ENCODE measurements around a stretch of chr17.

DNA sequence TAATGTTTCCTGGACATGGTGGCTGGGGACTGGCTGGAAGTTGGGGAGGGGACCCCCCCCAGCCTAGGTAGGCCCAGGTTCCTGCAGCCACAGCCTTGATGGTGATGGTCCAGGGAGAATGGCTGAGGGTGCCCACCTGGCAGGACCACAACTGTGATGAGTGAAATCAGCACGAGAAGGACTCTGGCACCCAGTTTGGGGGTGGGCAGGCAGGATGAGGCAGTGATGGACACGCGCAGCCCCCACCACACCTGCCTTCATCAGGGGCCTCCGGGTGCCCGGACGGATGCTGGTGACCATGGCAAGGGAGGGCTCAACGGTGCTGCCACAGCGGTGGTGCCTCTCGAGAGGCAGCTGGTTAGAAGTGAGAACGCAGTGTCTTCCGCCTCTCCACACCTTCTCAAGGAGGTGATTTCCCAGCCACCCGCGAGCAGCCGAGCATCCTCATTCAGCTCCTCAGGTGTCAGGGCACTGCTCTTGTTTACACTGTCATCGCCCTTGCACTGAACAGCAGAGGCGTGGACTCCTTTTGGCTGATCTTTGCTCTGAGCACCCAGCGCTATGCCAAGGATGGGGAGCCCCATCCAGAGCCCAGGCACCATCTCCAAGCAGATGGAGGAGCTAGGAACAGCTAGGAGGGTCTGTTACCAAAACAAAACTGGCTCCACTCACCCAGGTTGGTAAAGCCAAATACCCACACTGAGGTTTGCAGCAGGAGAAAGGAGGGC is 174.5 kb upstream of the TNRC6C start:
- PRO-cap, result no peak

DNA sequence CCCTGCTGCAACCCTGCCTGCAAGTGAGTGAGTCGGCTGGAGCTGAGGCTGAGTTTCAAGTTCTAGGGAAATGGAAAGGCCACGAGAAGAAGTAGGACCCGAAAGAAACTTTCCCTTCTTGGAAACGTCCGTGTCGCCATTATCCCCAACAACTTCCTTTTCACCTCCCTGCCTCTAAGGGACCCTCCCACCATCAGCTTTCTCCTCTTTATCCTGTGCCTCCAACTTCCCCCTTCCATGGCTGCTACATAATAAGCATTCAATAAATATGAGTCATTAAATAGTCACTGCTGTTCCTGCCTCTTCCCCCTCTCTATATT is 116.0 kb upstream of the TNRC6C start:
- PRO-cap, result no peak

DNA sequence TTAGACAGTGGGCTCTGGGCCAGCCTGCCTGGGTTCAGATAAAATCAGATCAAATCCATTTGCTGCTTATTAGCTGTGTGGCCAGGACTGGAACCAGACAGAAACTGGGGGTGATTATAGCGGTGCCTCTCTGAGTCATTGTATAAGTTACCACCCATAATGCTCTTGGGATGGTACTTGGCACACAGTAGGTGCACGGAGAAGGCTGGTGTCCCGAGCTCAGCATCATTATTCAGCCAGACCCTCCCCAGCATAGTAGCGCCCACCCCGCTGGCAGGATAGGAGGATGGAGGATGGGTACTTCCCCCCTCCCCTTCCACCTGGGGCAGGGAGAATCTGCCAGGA is 77.7 kb upstream of the TNRC6C start:
- PRO-cap, result no peak

DNA sequence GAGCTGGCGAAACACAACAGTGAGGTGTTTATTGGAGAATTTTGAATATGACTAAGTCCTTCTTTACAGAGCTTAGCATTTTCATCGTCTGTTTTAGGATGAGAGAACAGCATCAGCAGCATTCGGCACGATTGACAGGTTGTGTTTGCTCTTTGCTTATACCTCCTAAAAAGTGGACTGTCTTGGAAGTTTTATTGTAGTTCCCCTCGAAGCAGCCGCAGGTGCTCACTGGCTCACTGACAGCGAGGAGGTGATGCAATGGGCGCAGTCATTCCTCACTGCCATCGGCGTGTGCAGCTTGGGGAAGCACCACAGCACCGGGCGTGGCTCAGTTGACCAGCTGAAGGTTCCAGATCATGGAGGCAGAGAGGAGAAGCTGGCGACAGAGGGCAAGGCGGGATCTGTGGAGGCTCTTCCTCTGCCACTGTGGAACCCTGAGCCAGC is 72.2 kb upstream of the TNRC6C start:
- PRO-cap, result no peak

GRCh38 chr17:77995070-77995534 is 36.6 kb downstream of the TNRC6C start:
- PRO-cap, result no peak

- PRO-cap, result no peak
Observed at GRCh38 chr17:78003841-78004506, 45.5 kb downstream of the TNRC6C start.

DNA sequence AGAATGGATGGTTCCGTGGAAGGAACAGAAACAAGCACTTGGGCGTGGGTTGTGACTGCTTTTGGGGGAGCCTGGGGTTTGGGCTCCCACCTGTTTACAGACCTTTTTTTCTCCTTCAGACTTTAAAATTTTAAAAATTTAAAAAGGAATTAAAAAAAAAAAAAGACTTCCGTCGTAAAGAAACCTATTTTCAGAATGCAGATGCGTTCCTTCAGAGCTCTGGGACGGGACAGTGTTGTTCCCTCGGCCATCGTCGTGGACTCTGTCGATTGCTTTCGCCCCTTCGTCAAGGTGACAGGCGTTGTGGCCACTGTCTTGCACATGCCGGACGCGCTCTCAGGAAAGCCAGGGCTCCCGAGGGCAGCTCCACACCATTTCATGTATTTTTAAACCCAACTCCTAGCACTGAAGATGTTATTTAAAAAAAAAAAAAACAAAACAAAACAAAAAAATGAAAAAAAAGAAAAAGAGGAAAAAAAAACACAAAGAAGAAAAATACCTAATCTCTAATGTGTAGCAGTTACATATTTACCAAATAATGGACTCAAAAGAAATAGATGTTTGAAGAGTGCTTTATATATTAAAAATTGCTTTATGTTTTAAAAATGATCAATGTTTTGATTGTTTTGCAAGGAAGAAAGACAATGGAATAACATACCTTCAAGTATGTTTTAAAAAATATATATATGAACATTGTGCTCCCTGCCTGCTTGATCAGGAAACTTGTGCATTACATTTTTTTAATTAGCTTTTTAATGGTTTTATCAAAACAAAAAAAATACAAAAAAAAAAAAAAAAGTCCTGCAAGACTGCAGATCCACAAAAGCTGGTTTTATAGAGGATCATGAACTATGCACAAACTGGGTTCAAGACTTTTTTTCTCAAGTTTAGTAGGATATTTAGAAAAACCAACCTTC is 22.2 kb downstream of the TMC6 start:
- PRO-cap, result no peak

DNA sequence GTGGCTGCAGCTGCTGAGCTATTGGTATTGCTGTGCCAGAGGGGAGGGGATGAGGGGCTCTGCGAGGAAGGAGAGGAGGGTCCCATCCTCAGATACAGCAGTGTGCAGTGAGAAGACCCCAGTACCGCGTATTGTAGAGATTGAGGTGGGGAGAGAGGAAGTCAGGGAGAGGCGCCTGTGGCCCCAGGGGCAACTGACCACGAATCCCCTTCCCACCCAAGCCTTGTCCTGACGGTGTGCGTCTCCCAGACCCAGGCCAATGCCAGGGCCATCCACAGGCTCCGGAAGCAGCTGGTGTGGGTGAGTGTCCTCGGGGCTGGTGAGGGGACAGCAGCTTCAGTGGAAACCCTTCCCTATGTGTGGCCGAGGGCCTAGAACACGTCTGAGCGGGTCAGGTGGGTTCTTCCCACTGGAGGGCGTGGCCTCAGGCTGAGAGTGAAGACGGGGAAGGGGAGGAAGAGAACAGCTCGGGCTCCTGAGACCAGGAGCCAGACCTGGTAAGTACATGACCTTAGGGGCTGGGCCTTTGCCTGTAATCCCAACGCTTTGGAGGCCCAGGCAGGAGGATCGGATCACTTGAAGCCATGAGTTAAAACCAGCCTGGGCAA is 7.1 kb upstream of the C17orf99 start:
- PRO-cap, result no peak

- PRO-cap, result unidirectional peak, plus-strand start at chr17:78140754
Observed at GRCh38 chr17:78140253-78141227, 5.6 kb upstream of the C17orf99 start.

DNA sequence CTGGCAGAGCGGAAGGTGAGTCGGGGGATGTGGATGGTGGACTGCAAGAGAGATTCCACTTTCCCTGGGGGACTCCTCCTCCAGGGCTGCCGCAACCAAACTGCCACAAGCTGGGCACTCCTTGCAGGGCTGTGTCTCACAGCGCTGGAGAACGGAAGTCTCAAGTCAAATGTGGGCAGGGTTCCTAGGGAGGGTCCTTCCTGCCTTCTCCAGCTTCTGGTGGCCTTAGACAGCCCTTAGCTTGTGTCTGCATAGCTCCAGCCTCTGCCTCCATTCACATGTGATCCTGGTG is 11.4 kb upstream of the BIRC5 start:
- PRO-cap, result no peak

- PRO-cap, result no peak
Observed at GRCh38 chr17:78230978-78231534, 375 bp upstream of the TMEM235 start.

DNA sequence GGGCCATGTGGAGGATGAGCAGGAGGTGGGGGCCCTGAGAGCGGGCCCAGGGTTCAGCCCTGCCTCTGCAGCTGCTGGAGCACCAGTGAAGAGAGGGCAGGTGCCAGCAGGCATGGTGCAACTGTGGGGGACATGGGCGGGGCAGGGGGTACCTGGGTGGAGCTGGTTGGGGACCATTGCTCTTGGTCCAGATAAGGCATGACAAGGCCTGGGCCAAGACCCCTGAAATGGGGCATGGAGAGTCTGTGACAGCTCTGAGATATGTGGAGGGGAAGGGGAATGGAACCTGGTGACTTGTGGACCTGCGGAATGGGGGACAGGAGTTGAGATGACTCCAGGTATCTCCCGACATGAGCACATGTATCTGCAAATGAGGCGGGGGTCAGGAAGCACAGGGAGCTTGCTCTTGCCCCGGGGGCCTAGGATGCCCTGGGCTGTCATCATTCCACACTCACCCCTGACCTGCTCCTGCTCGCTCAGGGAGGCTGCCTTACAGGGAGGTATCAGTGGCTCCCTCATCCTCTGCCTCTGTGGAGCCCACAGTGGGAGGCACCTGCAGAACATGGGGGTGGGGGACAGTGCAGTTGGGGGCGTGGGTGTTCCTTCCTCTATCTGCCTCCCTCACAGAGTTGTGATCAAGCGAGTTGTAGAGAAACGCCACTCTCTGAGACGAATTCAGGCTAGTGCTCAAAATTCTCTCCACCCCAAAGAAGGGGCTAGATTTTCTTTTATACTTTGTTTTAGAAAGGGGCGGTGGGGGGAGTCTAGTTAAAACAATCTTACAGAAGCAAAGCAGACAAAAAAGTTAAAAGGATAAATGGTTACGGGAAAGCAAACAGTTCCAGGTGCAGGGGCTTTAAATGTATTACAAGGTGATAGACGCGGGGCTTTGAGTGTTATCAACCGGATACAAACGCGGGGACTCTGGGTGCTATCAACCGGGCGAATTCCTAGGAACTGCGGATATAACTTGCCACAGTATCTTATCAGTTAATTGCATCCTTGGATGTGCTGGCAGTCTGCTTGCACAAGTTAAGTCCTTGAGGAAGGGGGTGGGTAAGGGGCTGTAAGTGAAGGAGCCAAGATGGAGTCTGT is 40.3 kb downstream of the TMEM235 start:
- PRO-cap, result no peak

GRCh38 chr17:78356736-78357791 is 2.8 kb downstream of the SOCS3 start:
- PRO-cap, result unidirectional peak, minus-strand start at chr17:78357663

- PRO-cap, result no peak
Observed at GRCh38 chr17:78357792-78358528, 1.9 kb downstream of the SOCS3 start.

- PRO-cap, result no peak
Observed at GRCh38 chr17:78397869-78398371, 19.5 kb downstream of the PGS1 start.

DNA sequence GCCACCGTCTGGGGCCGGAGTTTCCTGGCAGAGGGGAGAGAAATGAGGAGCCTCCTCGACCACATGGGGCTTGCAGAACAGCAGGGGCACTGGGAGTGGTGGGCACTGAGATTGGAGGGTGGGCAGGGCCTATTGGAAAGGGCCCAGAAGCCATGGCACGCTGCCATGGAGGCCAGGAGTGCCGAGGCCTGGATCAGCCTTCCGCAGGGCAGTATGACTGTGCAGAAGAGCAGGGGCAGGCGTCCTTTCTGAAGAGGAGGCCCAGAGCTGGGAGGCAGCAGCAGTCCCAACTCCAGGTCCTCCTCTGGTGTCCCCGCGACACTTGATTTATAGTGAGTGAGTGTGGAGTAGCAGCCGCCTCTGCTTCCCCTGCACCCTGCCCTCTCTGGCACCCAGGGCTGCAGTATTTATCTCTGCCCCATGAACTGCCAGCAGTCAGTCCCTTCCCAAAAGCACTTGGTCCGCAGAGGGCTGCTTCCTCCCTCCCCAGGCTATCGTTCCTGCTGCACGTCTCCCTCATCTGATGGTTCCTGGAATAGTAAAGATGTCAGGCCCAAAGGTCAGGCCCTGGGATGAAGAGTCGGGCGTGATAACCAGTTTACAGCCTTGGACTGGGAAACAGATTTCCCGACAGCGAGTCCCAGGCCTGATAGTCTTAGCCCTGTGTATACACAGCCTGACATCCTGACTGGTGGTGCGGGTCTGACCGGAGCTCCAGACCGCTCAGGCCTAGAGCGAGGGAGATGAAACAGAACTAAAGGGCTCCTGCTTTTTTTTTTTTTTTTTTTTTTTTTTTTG is 32.9 kb downstream of the PGS1 start:
- PRO-cap, result no peak

- PRO-cap, result no peak
Observed at GRCh38 chr17:78415989-78416731, 37.7 kb downstream of the PGS1 start.

- PRO-cap, result no peak
Observed at GRCh38 chr17:78421692-78422627, 43.5 kb downstream of the PGS1 start.

DNA sequence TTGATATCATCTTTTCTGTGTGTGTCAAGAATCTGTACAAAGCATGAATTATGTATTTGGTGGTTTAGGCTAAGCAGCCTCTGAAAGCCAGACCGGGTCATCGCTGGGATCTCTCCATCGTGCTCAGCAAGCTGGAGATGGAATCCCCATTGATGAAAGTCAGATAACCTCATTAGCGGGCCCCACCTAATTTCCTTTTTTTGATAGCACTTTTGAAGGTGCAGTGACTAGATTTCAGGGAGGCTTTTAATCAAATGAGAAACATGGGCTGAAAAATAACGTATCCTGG is 36.5 kb upstream of the DNAH17 start:
- PRO-cap, result no peak

GRCh38 chr17:78665989-78666593 is 88.9 kb upstream of the DNAH17 start:
- PRO-cap, result no peak